Neural crest cell (in vitro differentiated cells): ENCODE measurements around the genes GDF3, ZNF705A, PHC1 and KLRG1.

DNA sequence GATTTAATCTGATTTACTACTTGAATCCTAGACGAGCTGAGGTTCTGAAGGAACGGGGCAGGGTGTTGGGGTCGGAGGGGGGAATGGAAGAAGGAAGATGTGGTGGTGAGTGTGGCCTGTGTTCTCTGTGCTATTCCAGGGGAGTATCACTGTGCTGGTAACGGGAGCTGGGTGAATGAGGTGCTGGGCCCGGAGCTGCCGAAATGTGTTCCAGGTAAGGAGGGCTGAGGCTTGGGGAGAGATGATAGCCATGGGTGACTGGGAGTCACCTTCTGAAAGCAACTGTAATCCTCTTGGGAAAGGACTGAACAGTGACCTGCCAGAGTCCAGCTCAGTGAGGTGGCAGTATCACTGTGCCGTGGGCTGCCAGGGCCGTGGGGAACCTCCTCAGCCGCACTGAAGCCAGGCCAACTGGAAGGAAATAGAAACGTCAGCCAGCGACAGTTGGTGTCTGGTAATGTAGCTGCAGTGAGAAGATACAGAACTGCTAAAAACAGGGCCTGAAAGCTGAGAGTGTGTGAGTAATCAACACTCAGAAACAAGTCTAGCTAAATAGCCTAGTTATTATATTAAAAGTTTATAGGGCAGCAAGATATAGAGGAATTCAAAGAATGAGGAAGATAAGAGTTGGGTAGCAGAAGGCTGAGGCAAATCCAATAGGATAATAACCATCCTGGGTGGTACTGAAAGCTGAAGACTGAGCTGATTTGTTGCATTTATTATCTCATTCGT, 8.0 kb downstream of the C1S start:
- PRO-cap = no peak

DNA sequence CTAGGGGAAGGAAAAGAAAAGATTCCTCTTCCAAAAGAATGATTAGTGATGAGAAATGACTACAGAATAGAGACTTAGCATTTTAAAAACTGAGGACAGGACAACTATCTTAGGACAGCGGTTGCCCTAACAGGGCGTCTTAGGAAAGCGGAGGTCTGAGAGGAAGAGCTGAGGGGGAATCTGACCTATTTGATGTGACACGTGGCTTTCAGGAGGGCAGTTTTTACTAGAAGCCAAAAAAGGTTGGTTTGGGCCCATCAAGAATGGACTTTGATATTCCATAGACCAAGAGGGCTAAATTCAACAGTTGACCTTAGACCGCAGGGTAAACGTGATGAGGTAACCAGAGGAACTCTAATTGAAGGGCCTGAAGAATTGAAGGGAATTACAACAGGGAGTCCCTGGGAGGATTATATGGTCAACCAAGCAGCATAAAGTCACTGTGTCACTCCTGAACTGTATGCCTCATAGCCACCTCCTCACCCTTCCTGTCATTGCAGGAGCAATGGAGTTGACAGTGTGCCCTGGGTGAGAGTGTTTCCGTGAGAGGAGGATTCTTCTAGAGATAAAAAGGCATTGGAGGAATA, 11.5 kb downstream of the C1S start:
- PRO-cap = no peak

- PRO-cap = no peak
These were observed 1.8 kb upstream of the C1R start for GRCh38 chr12:7093682-7094714.

GRCh38 chr12:7124272-7125008, 4.2 kb downstream of the RBP5 start:
- PRO-cap = no peak

DNA sequence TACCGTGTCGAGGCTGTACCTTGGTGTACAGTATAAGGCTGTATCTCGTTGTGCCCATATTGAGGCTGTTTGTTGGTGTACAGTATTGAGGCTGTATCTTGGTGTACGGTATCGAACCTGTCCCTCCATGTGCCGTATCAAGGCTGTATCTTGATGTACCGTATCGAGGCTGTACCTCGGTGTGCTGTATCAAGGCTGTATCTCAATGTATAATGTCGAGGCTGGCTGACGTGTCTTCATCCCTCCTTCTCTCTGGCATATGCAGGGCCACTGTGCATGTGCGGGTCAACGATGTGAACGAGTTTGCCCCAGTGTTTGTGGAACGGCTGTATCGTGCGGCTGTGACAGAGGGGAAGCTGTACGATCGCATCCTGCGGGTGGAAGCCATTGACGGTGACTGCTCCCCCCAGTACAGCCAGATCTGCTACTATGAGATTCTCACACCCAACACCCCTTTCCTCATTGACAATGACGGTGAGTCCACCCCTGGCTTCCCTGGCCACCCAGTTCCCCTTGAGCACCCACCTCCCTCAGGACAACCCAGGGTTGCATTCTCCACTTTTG, 5.0 kb downstream of the CLSTN3 start:
- PRO-cap = no peak

DNA sequence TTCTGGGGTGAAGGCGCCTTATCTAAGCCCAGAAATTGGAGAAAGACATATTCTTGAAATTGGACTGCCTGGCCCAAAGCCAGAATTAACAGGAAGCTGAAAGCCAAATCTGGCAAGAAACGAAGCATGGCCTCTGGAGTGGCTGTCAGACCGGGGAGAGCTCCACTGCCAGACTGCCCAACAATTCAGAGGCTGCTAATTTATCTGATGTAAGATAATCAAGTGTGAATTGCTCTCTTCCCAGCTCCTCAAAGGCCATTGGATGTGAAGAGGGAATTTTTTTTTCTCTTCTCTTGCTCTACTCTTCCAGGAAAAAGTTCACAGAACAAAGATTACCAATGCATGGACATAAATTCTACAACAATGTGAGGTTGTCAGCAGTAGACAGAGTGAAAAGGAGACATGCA, at the start of gene GDF3:
TSS of gene GDF3 (minus strand) at position 175 of the 407 bp plus-strand sequence.
- PRO-cap = no peak

DNA sequence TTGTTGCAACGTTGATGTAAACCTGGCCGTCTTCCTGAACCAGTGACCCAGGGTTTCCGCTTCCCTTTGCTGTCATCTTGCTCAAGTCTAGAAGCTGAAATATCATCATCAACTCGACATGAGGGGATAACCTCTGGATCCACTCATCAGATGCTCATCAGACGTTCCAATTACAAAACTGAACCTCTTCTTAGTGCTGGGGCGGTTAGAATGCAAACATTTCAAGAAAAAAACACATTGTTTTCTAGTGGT, 29.1 kb downstream of the SLC2A14 start:
- PRO-cap = no peak

- PRO-cap = no peak
These were observed 28.9 kb downstream of the SLC2A3 start for GRCh38 chr12:7907090-7907487.

- PRO-cap = no peak
These were observed 1.1 kb downstream of the SLC2A3 start for GRCh38 chr12:7934755-7935373.

DNA sequence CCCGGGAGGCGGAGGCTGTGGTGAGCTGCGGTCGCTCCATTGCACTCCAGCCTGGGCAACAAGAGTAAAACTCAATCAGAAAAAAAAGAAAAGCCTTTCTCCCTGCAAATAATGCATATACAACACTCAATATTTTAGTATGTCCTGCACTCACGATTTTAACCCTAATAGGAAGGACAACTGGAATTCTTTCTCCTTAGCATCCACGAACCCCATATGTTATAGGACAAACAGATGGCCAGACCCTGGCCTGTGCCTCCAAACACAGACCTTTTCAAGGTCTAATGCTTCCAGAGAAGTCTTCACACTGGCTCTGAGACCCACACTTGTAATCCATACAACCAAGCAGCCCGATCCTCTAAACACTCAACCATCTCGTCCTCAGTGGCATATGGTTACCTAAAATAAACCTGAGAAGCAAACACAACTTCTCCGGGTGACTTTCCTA, 589 bp downstream of the SLC2A3 start:
- PRO-cap = no peak

DNA sequence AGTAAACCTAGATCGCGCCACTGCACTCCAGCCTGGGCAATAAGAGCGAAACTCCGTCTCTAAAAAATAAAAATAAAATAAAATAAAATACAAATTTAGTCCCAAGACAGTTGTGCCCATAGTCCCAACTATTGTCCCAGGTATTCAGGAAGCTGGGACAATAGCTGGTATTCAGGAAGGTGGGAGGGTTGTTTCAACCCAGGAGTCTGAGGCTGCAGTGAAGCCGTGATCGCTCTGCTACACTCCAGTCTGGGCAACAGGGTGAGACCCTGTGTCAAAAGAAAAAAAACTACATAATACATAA, 32.9 kb upstream of the SLC2A3 start:
- PRO-cap = no peak

- PRO-cap = no peak
These were observed at the start of gene ZNF705A for GRCh38 chr12:8156716-8157412. Gene ZNF705A, plus strand, starts transcription at chr12:8157015.

GRCh38 chr12:8243488-8244260, 16.3 kb upstream of the FAM90A1 start:
- PRO-cap = unidirectional peak, plus-strand start at chr12:8243658; bidirectional peak, plus-strand start at chr12:8243992, minus-strand start at chr12:8243808

- PRO-cap = no peak
These were observed 2.7 kb upstream of the CLEC6A start for GRCh38 chr12:8452955-8453538.

- PRO-cap = bidirectional peak, plus-strand start at chr12:8688072, minus-strand start at chr12:8687936
These were observed 10.0 kb upstream of the RIMKLB start for GRCh38 chr12:8687699-8688212.

- PRO-cap = no peak
These were observed 1.5 kb upstream of the RIMKLB start for GRCh38 chr12:8696210-8696774.

GRCh38 chr12:8913580-8914622, at the start of gene PHC1:
Gene PHC1, plus strand, starts transcription at chr12:8914509.
- PRO-cap = bidirectional peak, plus-strand start at chr12:8914251, minus-strand start at chr12:8914110; unidirectional peak, minus-strand start at chr12:8914564

DNA sequence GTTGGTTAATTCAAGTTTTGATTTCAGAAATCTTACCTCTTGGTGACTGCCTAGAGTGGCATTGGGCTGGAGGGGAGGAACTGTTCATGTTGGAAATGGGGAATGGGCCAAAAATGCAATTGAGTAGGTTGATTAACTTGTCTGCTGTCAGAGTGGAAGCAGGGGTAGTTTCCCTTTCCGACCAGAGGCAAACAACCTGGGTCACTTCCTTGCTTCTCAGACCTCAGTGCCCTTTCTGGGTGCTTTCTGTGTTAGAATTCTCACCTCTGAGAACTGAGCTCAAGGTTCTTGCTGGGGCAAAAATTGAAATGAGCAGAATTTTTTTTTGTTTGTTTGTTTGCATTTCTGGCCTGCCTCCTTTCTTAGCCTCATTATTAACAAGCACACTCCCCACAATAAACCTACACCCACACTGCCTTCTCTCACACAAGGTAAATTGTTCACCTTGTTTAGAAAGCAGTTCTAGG, 2.3 kb upstream of the M6PR start:
- PRO-cap = no peak

DNA sequence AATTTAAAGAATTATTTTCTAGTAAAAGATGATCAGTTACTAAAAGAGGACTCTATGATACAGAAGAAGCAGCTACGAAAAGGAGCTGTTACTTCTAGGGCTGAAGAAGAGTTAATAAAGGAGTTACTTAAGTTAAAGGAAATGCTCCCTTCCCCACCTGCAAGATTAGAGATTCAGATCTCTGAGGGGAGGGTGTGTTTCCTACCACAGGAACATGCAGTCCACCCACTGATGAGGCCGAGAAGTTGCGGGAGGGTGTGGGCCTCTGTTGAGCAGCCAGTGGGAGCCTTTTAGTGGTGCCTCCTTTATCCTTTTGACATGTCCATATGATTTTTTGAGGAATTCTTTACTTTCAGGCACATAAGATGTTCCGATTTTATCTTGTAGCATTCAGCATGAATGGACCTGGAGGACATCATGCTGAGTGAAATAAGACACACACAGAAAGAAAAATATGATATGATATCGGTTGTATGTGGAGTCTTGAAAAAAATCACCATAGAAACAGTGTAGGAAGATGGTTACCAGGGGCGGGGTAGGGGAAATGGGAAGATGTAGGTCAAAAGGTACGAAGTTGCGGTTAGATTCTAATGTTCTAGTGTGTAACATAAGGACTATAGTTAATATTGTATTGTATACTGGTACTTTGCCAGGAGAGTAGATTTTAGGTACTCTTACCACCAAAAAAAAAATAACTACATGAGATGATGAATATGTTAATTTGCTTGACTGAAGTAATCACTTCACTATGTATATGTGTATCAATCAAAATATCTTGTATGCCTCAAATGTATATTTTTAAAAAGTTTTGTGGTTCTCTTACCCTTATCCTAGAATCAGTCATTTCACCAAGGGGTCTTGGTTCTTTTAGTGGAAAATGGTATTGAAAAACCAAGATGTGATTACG, 4.5 kb upstream of the M6PR start:
- PRO-cap = no peak

GRCh38 chr12:8989282-8989928, at the start of gene KLRG1:
Gene KLRG1, plus strand, starts transcription at chr12:8989546.
- PRO-cap = no peak